A375 (cell line): ENCODE measurements around a stretch of chr3.

DNA sequence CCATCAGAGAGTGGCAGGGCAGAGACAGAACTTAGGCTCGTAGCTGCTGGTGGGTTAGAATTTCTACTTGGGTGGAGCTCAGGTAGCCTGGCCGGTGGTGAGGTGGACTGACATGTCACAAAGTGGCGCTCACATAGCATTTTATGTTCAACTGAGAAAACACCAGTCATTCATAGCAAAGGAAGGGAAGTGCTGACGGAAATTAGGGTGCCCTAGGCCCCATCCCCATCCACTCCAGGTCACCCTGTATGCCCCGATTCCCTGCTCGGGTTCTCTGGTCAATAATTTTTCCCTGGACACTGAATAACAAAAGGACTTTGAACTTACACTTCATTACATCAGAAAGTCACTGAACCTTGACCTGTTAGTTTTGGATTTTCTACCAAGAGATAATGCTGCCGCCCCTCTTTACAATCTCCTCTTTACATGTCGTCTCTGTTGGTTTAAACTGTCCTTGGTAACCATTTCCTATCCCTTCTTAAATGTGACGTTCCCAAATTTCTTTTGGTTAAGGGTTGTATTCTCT is 13.8 kb upstream of the AHSG start:
- RAMPAGE, long total RNA: no peak

DNA sequence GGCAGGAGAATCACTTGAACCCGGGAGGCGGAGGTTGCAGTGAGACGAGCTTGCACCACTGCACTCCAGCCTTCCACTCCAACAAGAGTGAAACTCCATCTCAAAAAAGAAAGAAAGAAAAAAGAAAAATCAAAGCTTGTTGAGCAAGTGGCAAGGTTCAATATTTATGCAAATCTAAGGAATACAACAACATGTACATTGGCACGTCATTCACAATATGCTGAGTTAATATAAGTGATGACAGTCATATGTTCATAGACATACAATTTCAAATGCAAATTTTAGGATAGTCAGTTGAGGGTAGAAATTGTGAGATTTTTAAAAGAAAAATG is 12.5 kb upstream of the AHSG start:
- RAMPAGE, long total RNA: no peak

GRCh38 chr3:186720283-186720843 is 3.2 kb downstream of the KNG1 start:
- RAMPAGE, long total RNA: no peak

DNA sequence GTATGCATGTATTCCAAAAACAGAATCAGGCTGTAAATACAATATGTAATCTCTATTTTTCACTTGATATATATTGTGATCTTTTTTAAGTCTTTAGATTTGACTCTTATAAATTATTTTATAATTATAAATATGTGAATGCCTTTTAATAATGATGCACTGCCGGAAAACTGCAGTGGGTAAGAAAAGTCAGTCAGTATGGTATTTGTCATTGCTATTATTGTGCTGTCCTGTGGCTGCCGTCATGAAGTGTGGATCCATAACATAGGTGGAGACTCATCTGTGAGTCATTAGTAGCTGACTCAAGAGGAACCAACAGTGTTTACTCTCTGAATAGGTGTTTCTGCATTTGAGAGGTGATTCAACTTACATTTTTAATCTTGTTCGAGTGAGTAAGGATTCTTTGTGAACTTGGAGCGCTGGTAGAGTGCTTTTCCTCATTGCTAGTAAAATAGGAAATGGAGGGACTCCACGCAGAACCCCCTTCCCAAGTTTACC is 30.5 kb upstream of the EIF4A2 start:
- RAMPAGE, long total RNA: no peak

GRCh38 chr3:186942137-186942742 is 11.9 kb downstream of the ST6GAL1 start:
- RAMPAGE, long total RNA: no peak

GRCh38 chr3:186957638-186958271 is 27.4 kb downstream of the ST6GAL1 start:
- RAMPAGE, long total RNA: no peak

DNA sequence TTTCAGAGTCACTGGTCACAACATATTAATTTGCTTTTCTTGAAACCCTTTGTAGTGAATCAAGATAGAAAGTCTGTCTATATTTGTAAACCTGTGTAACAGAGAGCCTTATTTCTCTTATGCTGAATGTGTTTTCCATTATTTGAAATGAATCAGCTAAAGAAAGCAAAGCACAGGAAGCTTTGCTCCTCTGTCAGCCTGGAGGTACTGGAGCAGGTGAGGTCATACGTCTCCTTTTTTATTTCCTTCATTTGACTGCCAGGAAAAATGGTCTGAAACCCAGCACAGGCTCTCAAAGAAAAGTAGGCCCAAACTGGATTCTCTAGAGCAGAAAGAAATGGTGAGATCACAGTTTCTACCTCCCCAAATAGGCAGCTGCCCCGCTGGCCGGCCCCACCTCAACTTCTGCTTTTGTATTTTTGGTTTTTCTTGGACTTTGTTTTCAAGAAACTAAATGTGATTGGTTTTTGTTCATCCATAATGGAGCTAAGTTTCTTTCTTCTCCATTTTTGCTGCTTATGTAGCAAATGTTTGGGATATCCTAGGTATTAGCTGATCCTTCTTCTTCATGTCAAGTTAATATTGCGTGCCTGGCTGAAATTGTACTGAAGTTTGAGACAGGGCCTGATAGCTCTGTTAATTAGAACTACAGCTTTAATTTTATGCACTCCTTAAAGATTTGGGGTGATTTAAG is 95.0 kb downstream of the RPL39L start:
- RAMPAGE, long total RNA: no peak

GRCh38 chr3:187075957-187076996 is 63.0 kb downstream of the RPL39L start:
- RAMPAGE, long total RNA: no peak

- RAMPAGE, long total RNA: no peak
Measured at GRCh38 chr3:187274380-187274886, 17.1 kb downstream of the MASP1 start.

- RAMPAGE, long total RNA: no peak
Measured at GRCh38 chr3:187295381-187295769, 3.8 kb upstream of the MASP1 start.

- RAMPAGE, long total RNA: no peak
Measured at GRCh38 chr3:187369593-187370216, 1.5 kb downstream of the RTP4 start.

DNA sequence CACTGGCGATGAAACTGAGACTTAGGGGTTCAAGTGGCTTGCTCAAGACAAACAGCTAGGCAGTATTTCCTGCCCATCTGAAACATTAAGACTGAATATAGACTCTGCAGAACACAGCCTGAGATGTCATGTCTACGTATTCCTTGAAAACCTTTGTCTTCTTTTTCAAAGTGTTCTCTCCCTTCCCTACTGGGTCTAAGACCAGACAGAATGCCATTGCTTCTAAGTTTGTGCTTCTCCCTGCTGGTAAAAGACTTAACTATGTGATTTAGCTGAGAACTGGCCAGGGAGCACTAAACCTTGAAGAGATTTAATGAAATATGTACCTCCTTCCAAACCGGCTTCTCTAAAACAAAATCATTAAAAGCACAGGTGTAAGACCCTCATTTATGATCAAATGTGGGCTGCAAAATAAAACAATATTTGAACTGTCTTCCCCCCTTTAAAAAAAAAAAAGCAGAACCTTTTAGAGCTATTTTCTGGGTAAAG is 9.8 kb downstream of the BCL6 start:
- RAMPAGE, long total RNA: no peak

- RAMPAGE, long total RNA: no peak
Measured at GRCh38 chr3:187746313-187747590, 1.5 kb upstream of the BCL6 start.

DNA sequence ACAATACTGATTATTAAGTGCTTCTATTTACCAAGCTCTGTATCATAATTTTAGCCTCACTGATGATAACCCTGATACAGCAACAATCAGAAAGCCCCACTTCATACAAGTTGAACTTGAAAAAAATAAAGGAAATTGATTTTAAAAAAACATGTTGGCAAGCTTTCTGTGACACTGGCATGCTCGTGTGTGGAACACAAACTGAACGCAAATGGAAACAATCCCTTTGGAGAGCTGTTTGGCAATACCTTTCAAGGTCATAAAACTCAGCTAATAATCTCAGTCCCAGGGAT is 166.7 kb upstream of the BCL6 start:
- RAMPAGE, long total RNA: no peak

- RAMPAGE, long total RNA: no peak
Measured at GRCh38 chr3:188075920-188076546, 77.9 kb upstream of the LPP start.

DNA sequence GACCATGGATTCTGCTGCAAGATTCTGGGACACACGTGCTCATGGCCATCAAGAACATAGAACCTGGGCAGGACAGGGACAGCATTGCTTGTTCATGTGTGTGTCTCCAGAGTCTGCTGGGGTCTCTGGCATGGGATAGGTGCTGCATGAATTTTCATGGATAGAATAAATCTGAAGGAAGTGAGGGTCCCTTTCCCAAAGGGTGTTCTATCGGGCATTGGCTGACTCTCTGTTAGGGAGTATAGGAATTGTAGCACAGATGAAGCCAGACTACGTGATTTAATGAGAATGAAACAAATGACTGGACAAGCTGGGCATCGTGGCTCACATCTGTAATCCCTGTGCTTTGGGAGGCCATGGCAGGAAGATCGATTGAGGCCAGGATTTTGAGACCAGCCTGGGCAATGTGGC is 74.2 kb downstream of the LPP start:
- RAMPAGE, long total RNA: no peak

DNA sequence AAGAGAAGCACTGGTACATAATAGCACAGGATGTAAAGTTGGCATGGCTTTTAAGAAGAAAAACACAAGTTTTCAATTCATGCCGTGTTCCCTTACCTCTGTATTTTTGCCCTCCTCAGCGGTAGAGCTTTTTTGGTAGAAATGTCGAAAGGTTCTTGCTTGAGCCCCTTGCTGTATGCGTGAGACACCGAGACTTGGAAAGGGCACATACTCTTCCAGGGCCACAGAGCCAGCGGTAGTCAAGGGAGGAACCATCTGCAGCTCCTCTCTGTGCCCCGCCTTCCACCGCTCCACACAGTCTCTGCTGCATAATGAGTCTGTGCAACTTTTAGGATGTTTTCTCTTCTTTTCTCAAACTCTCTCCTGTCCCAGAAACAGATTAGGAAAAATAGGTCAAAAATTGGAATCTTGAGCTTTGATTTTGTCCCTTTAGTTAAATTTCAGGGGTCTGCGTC is 77.5 kb downstream of the LPP start:
- RAMPAGE, long total RNA: no peak

DNA sequence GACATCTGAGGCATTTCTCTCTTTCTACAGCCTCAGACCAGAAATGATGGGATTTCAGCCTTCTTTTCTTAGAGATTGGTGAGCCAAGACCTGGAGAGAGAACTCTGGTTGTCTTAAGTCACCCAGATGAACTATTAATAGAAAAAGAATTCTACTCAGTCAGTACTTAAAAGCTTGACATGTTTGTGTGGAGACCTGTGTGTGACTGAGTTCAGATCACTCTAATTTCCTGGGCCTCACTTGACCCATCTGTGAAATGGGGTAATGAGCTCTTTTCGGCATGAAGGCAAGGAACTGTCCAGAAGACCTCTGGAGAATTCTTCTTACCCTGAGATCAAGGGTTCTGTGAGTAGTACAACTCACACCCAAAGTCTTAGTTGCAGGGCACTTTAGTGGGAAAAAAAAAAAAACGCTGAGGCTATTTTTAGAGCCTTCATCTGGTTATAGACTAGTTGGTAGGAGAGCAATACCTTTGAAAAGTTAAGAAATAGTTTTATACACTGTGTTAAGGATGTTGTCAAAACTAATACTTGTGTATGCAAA is 93.0 kb downstream of the LPP start:
- RAMPAGE, long total RNA: no peak

DNA sequence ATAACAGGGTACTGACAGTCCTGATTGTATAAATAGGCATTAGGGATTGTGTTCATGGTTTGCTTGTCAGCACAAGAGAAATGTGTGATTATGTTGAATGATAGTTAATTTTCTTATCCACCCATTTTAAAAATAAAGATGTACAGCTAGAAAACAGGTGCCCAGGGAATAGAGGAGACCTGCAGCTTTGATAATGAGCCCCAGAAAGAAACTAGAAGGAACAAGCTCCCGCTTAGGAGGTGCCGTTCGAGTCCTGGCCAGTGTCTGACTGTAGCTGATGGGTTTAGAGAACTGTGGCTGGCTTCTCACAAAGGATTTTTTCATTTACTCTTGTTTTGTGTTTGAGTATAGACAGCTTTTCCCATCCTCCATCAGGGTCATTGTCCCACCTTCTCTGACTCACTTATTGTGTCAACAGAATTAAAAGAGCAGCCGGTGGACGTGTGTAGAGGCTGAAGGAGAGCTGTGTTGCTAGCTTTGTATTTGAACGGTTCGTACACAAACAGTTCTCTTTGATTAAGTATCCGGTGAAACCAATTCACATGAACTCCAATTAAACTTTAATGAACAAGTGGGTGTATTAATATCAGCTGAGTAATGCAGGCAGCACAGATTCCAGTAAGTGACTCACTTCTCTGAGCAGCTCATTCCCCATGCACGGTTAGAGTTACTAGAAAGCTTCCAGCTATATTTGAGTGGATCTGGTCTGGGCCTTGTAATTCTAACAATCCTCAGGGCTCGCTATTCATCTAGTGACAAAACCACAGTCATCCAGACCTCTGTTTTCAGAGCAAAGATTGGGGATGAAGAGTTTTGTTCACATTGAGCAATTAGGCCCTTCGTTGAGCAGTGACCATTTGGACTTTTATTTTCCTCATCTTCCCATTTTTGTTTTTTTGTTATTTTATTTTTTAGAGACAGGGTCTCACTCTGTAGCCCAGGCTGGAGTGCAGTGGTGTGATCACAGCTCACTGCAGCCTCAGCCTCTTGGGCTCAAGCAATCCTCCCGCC is 141.0 kb downstream of the LPP start:
- RAMPAGE, long total RNA: no peak

- RAMPAGE, long total RNA: no peak
Measured at GRCh38 chr3:188359682-188359952, 205.7 kb downstream of the LPP start.